Psoas muscle (tissue), 2 donors: Measurements from ENCODE around the genes VGLL3, OR5H14, OR5H6 and CPOX.

DNA sequence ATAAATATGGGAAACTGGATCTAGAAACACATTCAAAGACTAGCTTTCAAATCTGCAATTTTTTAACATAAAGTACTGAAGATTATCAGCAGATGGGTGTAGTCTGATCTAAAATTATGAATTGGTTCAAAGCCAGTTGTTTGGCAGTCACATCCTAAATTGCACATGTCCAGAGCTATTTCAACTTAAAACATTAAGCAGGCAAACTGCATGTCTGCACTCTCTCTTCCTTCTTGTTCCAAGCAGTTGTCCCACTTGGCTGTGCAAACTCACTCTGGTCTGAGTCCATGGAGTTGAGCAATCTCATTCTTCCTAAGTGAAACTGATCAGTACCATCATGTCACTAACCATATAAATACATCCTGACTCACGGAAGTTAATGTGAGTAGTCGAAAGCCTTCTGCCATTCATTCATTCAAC lies 353.0 kb downstream of the ROBO1 start:
- PRO-cap, 2 experiments = no peak in any of the 2 experiments

- PRO-cap, 2 experiments = no peak in any of the 2 experiments
These were observed 990.2 kb downstream of the GBE1 start for GRCh38 chr3:80771080-80771757.

DNA sequence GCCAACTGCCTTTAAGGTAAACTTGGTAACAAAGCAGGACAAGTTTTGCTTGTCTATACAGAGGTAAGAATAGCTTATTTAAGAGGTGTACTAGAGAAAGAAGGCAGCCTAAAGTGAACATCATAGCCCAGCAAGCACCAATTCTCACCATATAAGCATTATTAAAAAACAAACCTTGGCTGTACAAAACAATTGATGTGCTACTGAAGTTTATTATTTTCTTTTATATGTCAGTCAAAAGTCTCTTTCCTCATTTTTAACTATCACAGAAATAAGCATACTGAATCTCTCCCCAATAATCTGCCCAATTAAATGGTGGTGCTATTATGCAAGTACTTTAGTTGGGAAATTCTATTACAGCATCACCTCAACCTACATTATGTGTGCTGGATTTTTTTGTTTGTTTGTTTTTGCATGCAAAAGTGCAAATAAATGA lies 599.4 kb downstream of the GBE1 start:
- PRO-cap, 2 experiments = no peak in any of the 2 experiments

GRCh38 chr3:81622121-81622958 lies 139.1 kb downstream of the GBE1 start:
- PRO-cap, 2 experiments = no peak in any of the 2 experiments

GRCh38 chr3:81716712-81717595 lies 44.5 kb downstream of the GBE1 start:
- PRO-cap, 2 experiments = no peak in any of the 2 experiments

- PRO-cap, 2 experiments = no peak in any of the 2 experiments
These were observed 410.2 kb upstream of the CADM2 start for GRCh38 chr3:84548516-84549048.

GRCh38 chr3:86940588-86941183 lies 50.3 kb downstream of the VGLL3 start:
- PRO-cap, 2 experiments = no peak in any of the 2 experiments

DNA sequence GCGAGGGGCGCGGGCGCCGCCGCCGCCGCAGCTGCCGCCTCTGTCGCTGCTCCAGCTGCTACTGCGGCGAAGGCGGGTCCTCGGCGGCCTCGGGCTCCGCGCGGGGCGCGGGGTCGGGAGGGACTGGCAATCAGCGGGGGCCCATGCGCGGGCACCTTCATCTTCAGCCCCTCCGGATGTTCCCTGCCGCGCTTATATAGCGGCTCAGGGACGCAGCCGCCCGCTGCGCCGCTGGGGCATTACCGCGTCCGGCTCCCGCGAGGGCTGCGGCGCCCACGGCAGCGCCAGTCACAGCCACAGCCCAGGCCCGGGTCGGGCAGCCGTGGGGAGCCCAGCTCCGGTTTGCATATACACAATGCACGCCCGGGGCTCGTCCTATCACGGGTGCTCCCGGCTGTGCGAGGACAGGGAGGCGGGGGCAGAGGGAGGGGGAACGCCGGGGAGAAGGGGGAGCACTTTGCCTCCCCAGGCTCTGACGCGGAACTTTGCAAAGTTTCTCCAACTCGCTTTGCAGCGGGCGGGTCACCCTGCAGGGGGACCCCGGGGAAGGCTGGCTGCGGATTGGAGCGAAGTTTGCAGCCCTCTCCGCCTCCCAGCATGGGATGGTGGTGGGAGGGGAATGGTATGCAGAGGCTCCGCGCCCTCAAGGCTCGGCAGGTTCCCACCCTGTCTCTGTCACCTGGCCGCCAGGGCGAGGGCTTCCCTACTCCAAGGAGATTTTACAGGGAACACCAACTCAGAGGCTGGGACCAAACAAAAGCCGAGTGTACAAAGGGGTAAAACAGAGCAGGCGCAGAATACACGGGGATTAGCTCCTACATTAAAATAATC lies at the start of gene VGLL3:
Gene VGLL3, minus strand, starts transcription at position 352 of the 831 bp plus-strand sequence.
- PRO-cap, 2 experiments = peak in 1 of 2 experiments; most common plus-strand start position 608 of the sequence (in 1); most common minus-strand start position 63 of the sequence (in 1)

- PRO-cap, 2 experiments = peak in 2 of 2 experiments; most common plus-strand start chr3:87089206 (in 1); most common minus-strand start chr3:87089702 (in 2)
These were observed 98.4 kb upstream of the VGLL3 start for GRCh38 chr3:87088917-87090141.

GRCh38 chr3:88912384-88913052 lies 194.9 kb upstream of the EPHA3 start:
- PRO-cap, 2 experiments = no peak in any of the 2 experiments

DNA sequence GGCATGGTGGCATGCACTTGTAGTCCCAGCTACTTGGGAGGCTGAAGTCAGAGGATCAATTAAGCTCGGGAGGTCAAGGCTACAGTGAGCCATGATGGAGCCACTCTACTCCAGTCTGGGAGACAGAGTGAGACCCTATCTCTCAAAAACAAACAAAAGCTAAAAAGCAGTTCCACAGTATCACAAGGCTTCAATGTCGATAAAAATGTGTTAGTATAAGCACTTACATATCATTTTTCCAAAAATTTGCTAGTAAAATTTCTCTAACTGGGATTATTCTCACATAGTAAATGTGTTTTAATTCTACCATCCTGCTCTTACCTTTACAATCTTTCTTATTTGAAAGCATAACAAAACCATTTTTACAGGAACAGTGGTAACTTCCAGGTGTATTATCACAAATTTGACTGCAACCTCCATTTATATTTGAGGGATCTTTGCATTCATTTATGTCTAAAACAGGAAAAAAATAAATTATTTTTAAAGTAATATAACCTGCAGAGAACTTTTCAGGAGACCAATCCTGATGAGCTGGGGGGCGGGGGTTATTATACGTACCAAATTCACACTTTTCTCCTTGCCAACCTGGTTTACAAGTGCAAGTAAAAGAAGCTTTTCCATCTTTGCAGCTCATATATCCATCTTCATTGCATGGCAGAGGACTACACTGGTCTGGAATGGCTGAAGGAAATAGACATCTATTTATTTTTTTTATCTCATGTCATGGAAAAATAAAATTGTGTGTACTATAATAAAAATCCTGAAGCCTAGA lies 68.0 kb downstream of the PROS1 start:
- PRO-cap, 2 experiments = no peak in any of the 2 experiments

DNA sequence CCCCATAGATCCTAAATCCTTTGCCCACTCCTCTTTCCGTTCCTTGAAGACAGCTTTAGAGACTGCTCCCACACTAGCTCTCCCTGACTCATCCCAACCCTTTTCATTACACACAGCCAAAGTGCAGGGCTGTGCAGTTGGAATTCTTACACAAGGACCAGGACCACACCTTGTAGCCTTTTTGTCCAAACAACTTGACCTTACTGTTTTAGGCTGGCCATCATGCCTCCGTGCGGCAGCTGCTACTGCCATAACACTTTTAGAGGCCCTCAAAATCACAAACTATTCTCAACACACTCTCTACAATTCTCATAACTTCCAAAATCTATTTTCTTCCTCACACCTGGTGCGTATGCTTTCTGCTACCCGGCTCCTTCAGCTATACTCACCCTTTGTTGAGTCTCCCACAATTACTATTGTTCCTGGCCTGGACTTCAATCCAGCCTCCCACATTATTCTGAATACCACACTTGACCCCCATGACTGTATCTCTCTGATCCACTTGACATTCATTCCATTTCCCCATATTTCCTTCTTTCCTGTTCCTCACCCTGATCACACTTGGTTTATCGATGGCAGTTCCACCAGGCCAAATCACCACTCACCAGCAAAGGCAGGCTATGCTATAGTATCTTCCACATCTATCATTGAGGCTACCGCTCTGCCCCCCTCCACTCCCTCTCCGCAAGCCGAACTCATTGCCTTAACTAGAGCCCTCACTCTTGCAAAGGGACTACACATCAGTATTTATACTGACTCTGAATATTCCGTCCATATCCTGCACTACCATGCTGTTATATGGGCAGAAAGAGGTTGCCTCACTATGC lies 31.9 kb downstream of the PROS1 start:
- PRO-cap, 2 experiments = no peak in any of the 2 experiments

DNA sequence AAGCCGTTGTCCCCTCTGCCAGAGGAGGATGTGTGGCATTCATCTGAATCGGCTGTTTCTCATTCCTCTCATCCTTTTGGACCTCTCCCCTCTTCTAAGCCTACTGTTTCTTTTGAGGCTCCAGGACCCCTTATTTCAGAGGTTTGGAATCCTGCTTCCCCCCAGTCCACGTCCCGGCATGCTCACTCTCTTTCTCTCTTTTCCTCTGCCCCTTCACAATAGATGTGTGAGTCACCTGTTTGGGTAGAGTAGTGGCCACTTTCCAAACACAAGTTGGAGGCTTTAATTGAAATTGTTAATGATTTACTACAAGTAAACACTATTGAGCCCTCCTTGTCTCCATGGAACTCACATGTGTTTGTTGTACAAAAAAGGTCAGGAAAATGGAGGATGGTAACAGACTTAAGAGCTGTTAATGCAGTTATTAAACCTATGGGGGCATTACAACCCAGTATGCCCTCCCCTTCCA lies 585.9 kb downstream of the NSUN3 start:
- PRO-cap, 2 experiments = no peak in any of the 2 experiments

- PRO-cap, 2 experiments = no peak in any of the 2 experiments
These were observed 874.9 kb downstream of the NSUN3 start for GRCh38 chr3:94937640-94938358.

DNA sequence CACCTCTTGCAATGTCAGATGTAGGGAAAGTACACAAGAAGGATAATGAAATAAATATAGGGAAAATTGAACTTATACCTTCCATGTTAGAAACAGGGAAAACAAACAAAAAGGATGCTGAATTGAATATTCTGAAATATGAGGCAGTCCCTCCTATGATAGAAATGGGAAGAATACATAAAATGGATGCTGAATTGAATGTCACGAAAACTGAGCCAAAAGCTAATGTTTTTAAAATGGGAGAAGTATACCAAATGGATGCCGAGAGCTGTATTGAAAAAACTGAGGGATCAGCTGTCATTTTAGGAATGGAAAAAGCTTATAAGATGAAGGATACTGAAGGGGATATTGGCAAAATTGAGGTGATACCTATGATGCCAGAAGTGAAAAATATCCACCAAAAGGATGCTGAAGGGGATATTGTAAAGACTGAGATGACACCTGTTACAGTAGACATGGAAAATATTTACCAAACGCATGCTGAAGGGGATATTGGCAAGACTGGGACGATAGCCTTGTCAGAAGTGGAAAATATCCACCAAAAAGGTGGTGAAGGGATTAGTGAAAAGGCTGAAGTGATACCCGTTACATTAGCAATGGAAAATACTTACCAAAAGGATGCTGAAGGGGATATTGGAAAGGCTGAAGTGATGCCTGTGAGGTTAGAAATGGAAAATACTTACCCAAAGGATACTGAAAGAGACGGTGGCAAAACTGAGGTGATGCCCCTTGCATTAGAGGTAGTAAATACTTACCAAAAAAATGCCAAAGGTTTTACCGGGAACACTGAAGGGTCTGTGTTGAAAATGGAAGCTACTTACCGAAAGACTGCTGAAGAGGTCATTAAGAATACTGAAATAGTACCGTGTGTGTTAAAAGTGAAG lies 54.2 kb downstream of the CRYBG3 start:
- PRO-cap, 2 experiments = no peak in any of the 2 experiments

DNA sequence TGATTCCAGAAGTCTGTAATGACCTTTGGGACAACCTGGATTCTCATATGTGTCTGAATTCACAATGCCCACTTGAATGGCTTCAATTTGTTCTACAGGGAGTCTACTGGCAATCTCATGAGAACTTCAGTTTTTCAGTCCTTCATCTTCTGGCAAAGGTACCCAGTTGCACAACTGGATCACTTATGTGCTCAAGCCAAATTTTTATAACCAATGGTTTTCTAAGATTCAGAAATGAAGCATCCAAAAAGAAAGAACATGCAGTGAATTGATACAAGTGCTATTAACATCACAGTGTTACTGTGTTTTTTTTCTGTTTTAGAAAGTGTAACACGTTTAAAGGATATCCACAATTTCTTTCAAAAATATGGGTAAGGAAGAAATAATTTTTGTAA lies at the start of gene OR5H14:
Gene OR5H14, plus strand, starts transcription at position 296 of the 395 bp plus-strand sequence.
- PRO-cap, 2 experiments = no peak in any of the 2 experiments

GRCh38 chr3:98263834-98264419 lies at the start of gene OR5H6:
Gene OR5H6, plus strand, starts transcription at chr3:98264244.
- PRO-cap, 2 experiments = no peak in any of the 2 experiments

- PRO-cap, 2 experiments = no peak in any of the 2 experiments
These were observed 28.5 kb upstream of the OR5K4 start for GRCh38 chr3:98325010-98325676.

GRCh38 chr3:98563392-98564294 lies 29.8 kb downstream of the CPOX start:
- PRO-cap, 2 experiments = no peak in any of the 2 experiments

DNA sequence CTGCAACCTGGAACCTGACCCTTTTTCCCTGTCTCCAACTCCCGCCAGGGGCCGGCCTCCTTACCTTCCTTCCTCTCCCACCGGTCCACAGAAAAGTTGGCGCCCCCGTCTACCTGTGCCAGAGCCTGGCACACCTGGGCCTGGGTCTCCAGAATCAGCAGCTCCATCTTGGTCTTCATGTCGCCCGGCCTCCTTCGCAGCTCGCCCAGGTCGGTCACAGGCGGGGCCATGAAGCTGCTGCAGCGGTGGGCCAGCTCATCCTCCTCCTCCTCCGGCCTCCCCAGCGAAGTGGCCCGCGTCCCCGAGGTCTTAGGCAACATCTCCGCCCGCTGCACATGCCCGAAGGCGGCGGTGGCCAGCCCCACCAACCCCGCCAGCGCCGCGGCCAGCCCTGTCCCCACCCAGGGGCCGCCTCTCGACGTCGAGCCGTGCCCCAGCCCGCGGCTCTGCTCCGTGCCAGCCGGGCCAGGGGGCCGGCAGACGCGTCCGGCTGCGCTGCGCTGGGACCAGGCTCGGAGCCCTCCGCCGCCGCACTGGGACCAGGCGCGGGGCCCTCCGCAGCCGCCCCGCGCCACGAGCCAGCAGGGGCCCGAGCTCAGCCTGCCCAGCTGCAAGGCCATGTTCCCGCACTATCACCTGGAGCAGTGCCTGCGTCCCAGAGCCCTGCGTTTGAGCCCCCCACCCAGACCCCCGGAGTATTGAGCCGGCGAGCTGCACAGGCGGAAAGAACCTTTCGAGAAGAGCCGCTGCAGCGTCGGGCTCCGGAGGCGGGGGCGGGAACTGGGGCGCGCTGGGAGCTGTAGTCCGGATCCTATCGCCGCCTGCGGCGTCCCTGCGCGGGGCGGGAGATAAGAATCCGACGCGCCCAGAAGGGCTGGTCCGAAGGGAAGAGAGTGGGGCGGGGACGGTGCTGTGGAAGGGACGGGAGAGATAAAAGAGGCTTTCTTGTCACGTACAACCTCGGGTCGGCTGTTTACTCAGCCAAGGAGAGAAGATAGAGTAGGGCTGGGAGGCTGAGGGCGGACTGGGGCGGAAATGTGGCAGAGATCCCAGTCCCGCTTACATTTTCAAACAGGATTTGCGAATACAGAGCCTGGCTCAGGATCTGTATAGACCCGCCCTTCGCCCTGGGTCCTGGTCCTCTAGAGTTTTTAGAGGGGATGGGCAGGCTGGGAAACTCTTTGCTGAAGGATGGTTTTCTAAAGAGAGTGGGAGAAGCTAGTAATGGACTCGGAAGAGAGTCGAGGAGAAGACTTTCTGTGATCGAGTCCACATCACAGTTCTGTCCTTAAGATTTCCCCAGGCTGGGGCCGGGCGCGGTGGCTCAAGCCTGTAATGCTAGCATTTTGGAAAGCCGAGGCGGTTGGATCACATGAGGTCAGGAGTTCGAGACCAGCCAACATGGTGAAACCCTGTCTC lies at the start of gene CPOX:
Gene CPOX, minus strand, starts transcription at position 727 of the 1,419 bp plus-strand sequence.
- PRO-cap, 2 experiments = peak in 2 of 2 experiments; most common plus-strand start position 878 of the sequence (in 2); most common minus-strand start position 782 of the sequence (in 2)